Neural crest cell (in vitro differentiated cells): ENCODE data around the gene C2orf15.

DNA sequence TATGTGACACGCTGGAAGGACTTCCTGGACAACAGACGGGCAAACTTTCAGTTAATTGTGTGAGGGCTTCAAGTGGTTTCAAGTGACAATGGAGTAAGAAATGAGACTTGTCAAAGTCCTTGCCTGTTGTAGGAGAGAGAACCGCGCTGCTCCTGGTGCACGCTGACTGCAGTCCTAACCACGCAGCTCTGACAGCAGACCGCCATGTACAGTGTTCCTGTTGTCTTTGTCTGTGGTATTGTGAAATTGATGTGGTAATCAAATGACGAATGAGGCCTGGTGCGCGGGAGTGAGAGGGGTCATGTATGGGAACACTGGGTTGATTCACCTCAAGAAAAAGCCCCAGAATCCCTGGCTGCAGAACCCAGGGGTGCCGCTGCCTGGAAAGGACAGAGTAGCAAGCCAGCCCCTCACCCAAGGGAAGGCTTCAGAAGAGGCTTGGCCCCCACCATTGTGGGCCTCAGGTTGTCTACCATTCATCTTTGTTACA, 64.0 kb downstream of the INPP4A start:
- PRO-cap, result no peak

DNA sequence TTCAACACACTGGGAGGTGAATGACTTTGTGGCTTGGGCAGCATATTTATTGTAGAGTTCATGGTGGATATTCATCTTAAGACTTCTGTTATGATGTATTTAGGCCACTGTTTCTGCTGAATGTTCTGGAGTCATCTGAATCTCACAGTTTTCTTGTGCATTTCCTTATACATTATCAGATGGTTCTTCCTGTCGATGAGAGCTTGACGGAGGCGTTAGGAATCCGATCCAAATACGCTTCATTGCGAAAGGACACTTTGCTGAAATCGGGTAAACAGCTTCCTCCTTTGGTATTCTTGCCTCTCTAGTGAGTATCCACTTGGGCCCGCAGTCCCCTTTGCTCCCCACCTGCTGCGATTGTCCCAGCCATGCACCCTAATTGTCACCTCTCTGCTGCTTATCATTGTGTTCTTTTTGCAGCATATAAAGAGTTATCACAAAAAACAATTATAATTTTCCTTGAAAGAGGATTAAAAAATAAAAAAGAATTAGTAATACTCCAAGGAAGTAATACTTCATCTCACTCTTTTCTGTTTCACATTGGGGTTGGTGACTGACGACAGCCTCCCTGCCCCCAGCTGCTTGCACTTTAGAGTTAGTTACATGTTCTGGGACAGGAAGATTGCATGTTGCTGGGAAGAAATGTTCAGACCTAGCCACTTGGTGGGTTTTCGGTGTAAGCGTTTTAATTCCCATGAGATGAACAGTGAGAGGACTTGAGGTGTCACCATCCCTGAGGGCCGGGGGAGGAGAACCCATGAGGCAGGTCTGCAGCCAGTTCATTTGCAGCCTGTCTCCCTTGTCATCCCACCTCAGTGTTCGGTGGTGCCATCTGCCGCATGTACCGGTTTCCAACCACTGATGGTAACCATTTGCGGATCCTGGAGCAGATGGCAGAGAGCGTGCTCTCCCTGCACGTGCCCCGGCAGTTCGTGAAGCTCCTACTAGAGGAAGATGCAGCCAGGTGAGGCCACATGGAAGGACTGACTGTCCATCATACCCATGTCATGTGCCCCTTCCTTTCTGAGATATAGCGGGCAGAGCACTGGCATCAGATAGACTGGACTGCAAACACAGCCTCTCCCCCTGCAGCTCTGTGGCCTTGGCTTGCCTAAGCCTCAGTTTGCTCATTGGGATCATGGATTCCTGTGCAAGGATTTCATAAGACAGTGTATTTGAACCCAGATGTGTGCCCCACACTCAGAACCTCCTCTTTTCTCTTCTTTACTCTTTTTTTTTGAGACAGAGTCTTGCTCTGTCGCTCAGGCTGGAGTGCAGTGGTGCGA, 69.2 kb downstream of the COA5 start:
- PRO-cap, result no peak

- PRO-cap, result no peak
Observed at GRCh38 chr2:98560350-98560835, 47.9 kb downstream of the COA5 start.

DNA sequence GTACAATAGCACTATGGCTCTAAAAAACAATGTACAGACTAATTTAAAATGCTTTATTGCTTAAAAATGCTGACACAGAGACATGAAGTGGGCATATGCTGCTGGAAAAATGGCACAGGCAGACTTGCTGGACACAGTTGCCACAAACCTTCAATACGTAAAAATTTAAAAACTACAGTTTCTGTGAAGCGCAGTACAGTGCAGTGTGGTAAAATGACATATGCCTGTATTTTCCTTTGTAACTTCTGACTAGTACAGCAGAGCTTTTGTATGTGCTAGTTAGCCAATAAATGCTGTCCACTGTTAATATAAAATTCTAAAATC, 4.4 kb downstream of the UNC50 start:
- PRO-cap, result no peak

DNA sequence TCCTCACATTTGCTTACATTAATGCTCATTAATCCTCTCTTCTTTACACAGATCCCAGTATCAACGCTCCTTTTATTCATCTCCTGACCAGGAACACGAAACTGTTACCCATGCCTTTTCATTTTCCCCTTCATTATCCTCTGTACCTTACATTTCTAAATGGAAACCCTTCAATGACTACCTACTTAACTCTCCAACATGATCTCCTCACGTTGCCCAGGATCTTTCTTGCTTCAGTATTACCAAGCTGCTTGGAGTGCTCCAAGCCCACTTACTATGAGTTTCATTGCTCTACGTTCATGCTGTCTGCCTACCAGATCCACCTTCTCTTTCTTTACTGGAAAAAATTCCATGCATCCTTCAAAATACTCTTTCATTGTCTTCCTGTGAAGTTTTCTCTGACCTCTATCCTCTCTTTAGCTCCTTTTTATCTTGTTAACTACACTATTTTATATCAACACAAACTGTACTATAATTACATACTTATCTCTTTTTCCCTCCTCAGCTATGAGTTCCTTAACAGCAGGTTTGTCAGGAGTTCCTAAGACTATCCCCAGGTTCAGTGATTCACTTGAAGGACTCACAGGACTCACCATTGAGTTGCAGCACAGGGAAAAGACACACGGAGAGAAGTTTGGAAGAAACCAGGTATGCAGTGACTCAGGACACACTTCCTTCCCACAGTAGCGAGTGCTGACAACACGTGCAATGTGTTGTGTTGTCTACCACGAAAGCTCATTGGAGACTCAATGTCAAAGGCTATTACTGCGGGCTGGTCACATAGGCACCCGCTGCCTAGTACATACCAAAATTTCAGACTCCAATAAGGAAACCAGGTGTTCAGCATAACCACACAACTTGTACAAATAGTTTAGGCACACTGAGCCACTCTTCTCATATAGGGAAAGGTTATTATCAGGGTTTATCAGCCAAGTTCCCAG, 32.2 kb downstream of the MGAT4A start:
- PRO-cap, result no peak

GRCh38 chr2:98766240-98766597, 35.3 kb upstream of the MGAT4A start:
- PRO-cap, result no peak

- PRO-cap, result no peak
Observed at GRCh38 chr2:98768204-98769223, 37.6 kb upstream of the MGAT4A start.

DNA sequence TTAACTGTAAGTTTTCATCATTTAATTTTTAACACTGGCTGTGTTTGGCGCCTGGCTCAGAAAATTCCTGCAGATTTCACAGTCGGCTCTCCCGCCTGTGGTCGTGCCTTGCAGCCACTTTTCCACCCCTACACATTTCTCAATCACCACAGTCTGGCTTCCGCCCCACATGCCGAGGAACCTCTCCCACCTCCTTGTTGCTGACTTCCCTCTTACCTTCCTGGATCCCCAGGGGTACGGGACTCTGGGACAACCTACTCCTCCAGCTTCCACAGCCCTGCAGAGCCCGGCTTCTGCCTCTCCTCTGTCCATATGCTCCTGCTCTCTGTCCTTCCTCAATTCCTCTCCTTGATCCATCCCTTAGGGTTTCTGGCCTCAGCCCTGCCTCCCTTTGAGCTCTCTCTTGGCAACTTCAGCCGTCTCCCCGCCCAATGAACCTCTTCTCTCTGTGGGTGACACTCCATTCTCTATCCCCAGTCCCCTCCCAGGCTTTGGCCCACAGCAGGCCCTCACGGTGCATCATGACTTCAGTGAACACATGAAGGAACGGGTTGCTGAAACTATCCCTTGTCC, 41.8 kb upstream of the MGAT4A start:
- PRO-cap, result no peak

DNA sequence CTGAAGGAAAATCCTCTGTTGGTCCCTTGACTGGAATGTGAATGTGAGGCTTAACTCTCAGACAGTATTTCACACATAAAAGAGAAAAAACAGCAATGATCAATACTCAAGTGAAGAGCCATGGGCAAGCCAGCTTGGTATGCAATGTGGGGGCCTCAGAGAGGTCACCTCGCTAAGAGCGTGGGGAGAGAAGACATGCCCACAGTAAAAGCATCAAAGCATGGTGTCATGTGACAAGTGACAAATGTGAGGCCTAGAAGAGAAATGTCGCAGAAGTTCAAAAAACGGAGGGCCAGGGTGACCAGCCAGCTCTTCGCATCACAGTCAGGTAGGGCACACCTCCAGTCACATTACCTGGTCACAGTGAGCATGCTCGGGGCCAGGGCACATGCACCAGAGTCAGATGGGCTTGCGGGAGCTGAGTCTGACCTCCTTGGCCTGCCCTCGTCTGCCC, 37.8 kb downstream of the CRACDL start:
- PRO-cap, result no peak

GRCh38 chr2:98911768-98912369, 24.2 kb downstream of the CRACDL start:
- PRO-cap, result no peak

- PRO-cap, result bidirectional peak, plus-strand start at chr2:99141254, minus-strand start at chr2:99141149
Observed at GRCh38 chr2:99140986-99142140, at the start of gene C2orf15. Gene C2orf15 (plus strand): TSS chr2:99141707.

DNA sequence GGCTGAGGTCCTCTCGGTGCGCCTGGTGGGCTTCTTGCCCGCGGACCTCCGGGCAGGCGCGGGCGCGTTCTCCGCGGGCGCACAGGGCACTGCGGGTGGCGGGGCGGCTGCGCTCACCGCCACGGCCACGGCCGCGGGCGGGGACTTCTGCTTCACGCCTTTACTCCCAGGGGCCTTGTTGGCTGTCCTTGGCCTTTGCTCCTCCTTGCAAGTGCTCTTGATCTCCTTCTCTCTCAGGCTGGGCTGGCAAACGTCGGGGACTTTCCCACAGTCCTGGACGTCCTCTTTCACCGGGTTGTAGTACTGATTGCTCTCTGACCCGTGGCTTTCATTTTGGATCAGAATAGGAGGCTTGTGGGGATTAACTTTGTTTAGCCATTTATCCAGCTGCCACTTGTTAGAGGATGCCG, 104.1 kb upstream of the REV1 start:
- PRO-cap, result no peak

DNA sequence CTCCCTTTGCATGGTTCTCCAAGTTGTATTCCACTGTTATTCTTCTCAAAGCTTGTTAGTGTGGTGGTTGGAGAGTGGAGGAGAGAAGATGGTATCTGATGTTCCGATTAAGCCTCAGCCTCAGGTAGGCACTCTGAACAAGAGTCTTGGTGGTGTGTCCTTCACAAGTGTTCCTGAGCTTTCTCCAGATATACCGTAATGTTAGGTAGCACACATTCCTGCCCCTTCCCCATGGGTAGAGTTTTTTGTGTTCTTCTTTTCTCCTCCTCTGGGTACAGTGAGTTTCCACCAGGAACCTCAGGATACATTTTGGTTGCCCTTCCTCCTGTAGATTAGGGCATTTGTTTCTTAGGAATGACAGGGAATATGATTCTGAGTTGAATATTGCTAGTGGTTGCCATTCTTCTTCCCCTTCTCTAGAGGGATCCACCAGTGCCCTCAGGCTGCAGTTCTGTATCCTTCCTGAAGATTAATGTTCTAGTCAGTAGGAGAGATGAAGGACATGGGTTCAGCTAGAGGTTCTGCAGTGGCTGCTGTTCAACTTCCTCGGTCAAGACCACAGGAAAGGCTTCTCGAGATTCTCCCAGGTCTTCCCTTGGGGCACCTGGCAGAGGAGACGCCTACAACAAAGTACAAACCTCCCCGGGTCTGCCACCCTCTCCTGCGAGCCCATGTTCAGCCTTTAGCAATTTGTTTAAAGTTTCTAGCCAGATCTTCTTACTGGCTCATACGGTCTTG, 325.6 kb downstream of the AFF3 start:
- PRO-cap, result no peak

GRCh38 chr2:99822460-99823057, 319.8 kb downstream of the AFF3 start:
- PRO-cap, result bidirectional peak, plus-strand start at chr2:99822628, minus-strand start at chr2:99822605; bidirectional peak, plus-strand start at chr2:99822749, minus-strand start at chr2:99822786

DNA sequence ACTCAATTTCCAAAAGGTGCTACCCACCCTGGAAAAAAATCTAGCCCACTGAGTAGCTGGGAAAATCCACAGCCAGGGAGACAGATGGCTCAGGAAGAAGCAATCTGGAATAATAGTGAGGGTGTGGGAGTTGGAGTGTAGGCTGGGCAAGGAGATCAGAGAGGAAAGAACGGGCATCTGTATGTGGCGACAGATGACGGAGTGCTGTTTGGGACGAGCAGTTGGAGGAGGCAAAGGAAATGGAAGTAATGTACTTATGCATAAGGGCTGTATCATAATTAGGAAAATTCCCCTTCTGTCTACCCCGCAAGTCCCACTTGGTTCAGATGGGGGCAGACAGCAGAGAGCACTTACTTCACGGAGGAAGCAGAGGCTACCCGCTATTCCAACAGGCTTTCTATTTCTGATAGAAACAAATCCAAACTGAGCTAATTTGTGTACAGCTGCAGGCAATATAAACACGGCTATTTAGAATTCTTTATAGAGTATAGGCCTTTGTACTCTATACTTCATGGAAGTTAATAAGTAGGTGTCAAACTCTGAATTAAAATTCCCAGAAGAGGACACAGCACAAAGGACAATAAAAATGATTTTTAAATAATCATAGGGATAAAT, 261.7 kb downstream of the AFF3 start:
- PRO-cap, result no peak

- PRO-cap, result no peak
Observed at GRCh38 chr2:99890344-99890797, 252.0 kb downstream of the AFF3 start.

DNA sequence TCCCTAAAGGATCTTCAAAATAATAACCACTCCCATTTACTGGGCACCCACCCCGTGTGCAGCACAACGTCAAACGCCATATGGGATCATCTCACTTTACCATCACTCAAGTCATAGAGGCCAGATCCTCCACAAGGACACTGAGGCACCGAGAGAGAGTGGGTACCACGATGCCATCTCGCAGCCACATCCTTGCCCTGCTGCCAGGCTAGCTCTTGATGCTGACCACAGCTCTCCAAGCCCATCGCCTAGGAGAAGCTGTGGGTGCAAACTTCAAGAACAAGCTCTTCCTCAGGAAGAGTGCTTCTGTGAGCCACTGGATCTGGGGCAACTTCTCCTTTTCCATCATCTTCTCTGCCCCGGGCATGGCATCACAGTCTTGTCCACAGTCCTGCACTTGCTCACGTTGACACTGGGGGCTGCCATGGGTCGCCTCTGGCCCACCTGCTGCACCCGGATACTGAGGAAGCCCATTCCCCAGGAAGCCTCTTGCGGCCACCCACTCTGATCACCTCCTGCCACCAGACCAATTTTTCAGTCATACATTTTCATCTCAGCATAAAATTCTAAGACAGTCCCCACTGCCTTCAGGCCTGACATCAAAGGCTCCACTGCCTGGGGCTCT, 244.1 kb downstream of the AFF3 start:
- PRO-cap, result no peak

- PRO-cap, result no peak
Observed at GRCh38 chr2:100011450-100011960, 130.9 kb downstream of the AFF3 start.

- PRO-cap, result no peak
Observed at GRCh38 chr2:100069797-100070547, 72.4 kb downstream of the AFF3 start.

GRCh38 chr2:100107977-100108523, 34.3 kb downstream of the AFF3 start:
- PRO-cap, result no peak